Pulmonary artery (tissue), 1 donor: Measurements from ENCODE around the gene HSPA8.

DNA sequence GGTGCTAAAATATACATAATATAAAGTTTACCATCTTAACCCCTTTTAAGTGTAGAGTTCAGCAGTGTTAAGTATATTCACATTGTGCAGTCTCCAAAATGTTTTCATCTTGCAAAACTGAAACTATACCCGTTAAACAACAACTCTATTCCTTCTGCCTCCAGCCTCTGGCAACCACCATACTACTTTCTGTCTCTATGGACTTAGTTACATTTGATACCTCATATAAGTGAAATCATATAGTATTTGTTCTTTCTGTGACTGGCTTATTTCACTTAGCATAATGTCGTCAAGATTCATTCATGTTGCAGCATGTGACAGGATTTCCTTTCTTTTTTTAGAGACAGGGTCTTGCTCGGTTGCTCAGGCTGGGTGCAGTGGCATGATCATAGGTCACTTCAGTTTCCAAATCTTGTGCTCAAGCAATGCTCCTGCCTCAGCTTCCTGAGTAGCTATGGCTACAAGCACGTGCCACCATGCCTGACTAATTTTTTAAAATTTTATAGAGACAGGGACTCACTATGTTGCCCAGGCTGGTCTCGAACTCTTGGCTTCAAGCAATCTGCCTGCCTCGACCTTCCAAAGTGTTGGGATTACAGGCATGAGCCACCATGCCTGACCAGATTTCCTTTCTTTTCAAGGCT is 29.4 kb upstream of the SORL1 start:
- PRO-cap: no peak

DNA sequence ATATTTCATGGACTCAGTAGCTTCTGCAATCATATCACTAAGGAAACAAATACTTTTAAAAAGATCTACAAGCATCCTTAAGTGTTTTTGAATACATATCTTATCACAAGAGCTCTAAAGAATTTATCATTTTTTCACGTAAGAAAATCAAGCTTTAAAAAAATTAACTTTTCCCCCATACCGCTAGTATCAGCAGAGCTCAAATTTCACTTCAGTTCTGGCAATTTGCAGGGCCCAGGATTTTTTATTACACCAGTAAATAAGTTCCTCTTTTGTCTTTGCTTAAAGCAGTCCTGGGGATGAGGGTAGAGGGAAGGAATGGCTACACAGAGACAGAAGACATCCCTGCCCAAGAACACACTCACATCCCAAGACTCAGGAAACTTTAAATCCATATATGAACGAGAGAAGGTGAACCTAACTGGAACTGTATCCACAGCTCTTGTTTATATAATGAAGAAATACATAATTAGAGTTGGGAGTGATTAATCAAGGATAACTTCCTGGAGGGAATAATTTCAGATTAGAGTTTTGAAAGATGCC is 22.5 kb upstream of the SORL1 start:
- PRO-cap: no peak

GRCh38 chr11:121450387-121450993 is 1.6 kb upstream of the SORL1 start:
- PRO-cap: no peak

GRCh38 chr11:121463275-121463530 is 11.1 kb downstream of the SORL1 start:
- PRO-cap: no peak

DNA sequence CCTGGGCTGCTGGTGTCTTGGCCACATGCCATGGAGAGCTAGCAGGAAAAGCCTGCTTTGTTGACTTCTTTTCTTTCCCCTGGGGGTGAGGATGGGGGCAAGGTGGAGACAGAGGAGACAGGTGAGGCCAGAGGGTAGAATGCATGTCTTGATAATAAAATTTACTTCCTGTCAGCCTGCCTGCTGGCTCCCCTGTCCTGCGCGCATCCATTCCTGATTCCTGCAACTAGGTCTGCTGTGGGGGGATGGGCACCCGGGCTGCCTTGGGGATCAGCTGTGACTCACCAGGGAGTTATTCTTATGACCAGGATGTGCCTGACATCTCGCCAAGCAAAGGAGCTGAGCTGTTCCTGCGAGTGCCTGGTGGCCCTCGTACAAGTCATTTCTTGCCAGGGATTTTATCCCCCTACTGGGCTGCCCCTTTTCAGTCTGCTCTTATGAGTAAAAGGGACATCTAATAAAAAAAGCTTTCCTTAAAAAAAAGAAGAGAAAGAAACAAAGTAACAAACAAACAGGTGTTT is 14.4 kb downstream of the SORL1 start:
- PRO-cap: no peak

GRCh38 chr11:121481737-121482283 is 29.7 kb downstream of the SORL1 start:
- PRO-cap: no peak

DNA sequence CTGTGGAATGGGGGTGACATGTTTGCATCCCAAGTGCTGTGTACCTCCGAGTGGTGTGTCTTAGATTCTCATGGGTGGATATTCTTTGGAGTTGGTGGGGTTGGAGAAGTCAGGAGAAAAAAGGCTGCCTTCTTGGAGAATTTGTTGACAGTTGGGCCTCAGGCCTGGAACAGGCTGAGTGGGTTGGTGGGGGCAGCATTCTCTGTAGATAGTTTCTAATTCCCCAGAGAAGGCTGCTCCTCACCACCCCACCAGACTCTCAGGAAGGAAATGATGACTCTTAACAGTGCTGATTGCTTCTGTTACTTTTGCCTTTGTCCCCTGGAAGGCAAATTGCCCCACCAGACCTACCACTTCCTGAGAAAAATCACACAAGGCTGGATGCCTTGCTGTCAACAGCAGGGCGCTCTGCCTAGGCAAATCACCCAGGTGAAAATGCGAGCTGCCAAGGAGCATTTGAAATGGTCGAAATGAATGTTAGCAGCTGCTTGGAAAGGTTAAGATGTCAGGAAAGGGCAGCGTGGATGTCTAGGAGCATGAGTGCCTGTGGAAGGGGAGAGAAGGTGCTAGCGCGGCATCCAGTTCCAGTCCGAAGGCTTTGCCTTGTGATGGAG is 30.3 kb downstream of the SORL1 start:
- PRO-cap: no peak

DNA sequence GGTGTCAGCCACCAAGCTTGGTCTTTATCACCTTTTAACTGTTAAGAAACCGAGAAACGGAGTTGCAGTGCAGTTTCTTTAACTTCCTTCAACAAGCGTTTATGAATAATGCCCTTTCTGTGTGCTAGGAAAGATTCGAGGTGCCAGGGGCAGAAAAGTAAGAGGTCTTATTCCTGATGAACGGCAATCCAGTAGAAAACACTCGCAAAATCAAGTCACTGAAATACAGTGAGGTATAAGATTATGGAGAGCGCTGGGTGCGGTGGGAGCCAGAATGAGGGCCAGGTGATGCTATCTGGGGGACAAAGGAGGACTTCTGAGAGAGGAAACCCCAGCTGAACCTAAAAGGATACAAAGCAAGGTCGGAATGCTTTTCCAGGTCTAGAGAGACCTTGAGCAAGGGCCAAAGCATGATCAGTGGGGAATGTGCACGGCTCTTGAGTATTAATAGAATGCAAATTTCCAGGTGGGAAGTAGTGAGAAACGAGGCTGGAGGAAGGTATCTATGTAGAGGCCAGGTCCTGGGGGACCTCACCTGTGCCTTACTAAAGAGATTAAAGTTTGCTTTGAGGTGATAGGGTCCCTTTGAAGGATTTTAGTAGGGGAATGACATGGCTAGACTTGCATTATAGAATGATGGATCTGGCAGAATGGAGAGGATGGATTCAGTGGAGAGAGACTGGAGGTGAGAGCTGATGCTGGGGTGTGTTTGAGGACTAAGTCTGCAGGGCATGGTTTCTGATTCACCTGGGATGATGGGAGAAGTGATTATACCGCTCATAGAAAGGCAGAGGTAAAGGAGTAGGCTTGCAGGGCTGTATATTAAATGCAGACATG is 84.8 kb downstream of the SORL1 start:
- PRO-cap: no peak

GRCh38 chr11:121550363-121550731 is 98.2 kb downstream of the SORL1 start:
- PRO-cap: no peak

DNA sequence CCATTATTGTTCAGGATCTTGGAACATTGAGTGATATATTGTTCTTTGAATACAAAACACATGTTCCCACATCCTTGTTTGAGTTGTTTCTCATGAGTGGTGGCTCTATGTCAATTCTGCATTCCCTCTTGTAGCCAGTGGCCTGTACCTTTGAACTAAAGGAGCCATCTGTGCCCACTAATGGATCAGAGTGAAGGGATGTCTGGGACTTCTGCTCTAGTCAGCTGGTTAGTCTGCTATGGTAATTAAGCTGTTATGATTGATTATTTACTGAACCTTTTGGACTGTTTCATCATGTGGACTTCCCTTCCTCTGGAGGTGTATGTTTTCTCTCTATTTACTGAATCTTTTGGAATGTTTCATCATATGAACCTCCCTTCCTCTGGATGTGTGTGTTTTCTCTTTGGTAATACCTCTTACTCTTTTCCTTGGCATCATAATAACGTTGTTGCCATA is 112.8 kb downstream of the SORL1 start:
- PRO-cap: no peak

GRCh38 chr11:121629310-121630342 is 177.5 kb downstream of the SORL1 start:
- PRO-cap: no peak

GRCh38 chr11:121721911-121722279 is 269.8 kb downstream of the SORL1 start:
- PRO-cap: no peak

DNA sequence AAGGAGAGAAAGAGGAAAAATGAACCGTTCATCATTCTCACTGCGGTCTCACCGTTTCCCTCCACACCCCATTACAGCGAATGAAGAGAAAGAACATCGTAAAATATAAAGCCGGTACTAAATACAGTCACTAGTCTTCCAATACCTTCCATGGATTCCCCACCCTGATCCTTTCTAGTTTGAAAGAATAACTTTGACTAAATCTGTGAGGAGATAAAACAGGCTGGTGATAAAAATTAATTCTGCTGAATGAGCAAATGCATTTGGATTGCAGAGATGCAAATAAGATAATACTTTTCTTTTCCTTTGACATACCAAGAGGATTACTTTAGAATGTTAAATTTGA is 19.4 kb downstream of the BLID start:
- PRO-cap: no peak

DNA sequence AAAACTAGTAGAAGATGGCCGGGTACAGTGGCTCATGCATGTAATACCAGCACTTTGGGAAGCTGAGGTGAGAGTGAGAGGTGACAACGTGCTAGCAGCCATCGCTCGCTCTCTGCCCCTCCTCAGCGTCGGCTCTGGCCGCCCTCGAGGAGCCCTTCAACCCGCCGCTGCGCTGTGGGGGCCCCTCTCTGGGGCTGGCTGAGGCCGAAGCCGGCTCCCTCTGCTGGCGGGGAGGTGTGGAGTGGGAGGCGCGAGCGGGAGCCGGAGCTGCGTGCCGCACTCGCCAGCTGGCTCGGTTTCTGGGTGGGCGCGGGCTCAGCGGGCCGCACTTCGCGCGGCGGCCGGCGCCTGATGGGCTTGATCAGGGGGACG is 99.0 kb upstream of the UBASH3B start:
- PRO-cap: no peak

- PRO-cap: no peak
Measured at GRCh38 chr11:122852089-122852463, 13.8 kb downstream of the CRTAM start.

- PRO-cap: no peak
Measured at GRCh38 chr11:123055850-123056407, 6.0 kb downstream of the HSPA8 start.

DNA sequence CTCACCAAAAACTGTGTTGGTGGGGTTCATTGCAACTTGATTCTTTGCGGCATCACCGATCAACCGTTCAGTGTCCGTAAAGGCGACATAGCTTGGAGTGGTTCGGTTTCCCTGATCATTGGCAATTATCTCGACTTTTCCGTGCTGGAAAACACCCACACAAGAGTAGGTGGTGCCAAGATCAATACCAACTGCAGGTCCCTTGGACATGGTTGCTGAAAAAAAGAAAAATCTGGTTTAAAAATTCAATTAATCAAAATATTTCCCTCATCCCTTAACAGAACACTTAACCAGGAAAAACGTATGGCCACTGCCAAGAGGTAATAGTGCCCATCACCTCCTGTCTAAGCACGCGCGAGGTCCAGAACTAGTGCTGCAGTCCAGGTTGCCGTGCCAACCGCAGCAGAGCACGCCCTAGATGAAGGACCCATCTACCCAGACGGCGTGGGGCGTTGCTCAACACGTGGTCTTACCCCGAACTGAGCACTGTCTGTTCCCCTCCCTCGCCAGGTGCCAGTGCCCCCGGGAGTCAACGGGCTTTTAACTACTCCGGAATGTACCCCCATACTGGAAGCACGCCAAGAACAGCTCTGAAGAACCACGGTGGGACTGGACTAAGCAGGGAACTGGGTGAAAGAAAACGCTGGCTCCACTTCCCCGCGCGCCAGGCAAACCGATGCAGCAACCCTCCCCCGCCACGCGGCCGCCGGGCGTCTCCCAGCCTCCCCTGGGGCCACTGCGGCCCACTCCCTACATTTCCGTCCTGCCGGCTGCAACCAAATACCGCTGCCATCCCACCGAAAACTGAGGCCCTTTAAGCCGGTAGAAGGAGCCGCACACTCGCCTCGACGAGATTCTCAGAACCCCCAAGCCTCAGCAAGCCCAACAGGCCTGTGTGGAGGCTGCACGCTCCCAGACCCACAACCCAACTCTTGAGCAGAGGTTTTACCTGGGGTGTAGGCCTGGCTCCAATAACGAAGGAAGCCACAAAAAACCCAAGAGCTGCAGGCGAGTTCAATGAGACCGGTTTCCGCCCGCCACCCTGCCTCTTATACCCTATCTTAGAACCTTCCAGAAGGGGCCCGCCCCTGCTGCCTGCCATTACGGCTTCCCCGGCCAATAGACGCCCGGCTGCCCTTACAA is at the start of gene HSPA8:
HSPA8 (minus strand) TSS at position 1,022 of the 1,143 bp plus-strand sequence.
- PRO-cap: bidirectional peak, plus-strand start outside the sequence, minus-strand start at position 1,025 of the sequence

GRCh38 chr11:123064374-123064628 is 2.4 kb upstream of the HSPA8 start:
- PRO-cap: no peak

DNA sequence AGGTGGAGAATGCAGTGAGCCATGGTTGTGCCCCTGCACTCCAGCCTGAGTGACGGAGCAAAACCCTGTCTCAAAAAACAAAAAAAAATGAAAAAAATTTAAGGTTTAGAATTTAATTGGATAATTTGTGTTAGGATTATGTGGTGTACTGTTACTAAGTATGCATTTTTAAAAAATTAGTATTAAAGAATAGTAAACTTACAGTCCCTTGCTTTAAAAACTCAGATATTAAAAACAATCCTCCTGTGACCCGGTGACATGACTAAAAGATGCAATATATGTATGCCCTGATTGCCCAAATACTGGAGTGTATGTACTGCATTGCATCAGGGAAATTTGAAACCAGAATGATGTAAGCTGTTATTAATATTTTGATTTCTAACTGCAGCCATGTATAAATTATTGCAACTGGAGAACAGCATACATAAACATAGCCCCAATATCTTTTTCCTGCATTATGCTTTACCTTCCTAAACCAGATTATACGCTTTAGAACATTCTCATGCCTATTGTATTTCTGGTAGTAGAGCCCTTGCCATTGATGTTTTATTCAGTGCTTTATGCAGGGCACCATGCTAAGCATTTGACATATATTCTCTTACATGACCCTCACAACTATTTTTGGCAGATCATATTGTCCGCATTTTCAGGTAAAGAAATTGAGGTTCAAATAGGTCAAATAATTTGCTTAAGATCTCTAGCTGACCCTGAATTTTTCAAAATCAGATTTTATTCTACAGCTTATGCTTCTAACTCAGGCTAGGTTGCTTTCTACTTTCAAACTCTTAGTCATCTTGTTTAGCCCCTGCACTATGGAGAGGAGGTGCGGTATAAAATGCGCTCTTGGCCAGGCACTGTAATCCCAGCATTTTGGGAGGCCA is 3.8 kb upstream of the HSPA8 start:
- PRO-cap: no peak

- PRO-cap: no peak
Measured at GRCh38 chr11:123100314-123101001, 38.5 kb upstream of the HSPA8 start.